ENCODE measurements around a stretch of chr13.

- RRBS, result no CpG with 5 or more reads among the region's 7 CpGs
Observed at GRCh38 chr13:35988541-35989171, 142.5 kb downstream of the DCLK1 start.

DNA sequence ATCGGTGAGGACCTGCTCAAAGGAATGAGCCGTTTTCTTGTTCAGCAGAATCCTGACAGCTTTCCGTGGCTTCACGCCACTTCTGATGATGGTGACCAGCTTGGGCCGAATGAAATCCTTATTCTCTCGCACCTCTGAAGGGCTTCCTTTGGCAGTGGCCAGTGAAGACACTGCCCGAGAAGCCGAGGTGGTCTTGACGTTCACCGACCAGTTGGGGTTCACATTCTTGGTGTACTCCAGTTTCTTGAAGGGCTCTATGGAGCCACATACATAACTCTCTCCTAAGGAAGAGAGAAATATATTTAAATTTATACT, 19.3 kb downstream of the DCLK1 start:
- RRBS, result no CpG with 5 or more reads among the region's 10 CpGs

DNA sequence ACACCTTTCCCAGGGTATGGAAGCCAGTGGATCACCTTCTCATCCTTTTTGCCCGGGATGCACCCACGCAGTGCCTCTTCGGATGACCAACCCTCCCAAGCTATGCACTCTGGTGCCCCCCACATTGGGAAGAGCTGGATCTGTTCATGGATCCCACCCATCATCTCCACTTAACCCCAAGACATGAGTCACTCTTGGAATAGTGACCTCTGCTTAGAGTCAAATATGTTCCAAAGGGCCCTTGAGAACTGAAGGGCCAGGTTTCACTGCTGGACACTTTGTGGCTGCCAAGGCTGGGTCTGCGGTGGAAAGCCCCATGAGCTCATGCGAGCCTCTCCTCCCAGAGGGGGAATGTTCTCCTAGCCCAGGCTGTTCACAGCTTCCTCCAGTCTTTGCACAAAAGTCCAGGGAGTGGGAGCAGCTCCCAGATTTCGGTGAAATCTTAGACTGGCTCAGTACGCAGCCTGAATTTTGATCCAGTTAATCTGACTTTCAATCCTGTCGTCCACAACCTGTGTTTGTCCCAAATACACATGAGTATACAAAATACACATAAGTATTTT, 693 bp upstream of the DCLK1 start:
- RRBS, result no CpG with 5 or more reads among the region's 8 CpGs

DNA sequence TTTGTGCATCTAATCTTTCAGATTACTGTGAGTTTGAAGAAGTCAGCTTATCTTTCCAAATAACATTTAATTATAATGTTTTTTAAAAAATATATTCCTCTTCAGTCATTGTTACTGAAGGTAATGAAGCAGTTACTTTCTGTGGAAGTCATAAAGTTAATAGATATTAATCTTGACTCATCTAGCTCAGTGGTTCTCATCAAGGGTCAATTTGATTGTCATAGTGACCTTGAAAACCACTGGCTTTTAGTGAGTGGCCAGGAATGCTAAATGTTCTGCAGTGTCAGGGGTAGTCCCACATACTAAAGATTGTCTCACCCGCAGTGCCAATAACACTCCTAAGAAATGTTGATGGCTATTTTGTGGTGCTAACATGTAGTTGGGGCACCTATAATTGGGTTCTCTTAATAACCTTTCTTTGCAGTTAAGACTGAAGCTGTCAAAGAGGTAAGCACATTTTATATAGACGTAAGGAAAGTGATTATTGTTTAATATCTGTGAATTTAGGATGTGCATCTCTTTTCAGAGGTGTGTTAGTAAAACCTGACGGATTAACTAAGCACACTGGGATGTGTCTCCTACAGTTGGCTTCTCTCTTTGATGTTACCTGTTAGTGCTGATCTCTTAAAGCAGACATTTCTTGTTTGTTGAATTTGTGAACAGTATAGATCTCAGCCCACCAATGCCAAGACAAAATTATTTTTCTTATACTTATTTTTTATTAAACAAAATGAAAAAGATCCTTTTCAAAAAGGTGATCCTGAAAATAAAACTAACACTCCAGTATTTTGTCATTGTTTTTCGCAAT, 9.1 kb downstream of the RFXAP start:
- RRBS, result no CpG with 5 or more reads among the region's 4 CpGs

DNA sequence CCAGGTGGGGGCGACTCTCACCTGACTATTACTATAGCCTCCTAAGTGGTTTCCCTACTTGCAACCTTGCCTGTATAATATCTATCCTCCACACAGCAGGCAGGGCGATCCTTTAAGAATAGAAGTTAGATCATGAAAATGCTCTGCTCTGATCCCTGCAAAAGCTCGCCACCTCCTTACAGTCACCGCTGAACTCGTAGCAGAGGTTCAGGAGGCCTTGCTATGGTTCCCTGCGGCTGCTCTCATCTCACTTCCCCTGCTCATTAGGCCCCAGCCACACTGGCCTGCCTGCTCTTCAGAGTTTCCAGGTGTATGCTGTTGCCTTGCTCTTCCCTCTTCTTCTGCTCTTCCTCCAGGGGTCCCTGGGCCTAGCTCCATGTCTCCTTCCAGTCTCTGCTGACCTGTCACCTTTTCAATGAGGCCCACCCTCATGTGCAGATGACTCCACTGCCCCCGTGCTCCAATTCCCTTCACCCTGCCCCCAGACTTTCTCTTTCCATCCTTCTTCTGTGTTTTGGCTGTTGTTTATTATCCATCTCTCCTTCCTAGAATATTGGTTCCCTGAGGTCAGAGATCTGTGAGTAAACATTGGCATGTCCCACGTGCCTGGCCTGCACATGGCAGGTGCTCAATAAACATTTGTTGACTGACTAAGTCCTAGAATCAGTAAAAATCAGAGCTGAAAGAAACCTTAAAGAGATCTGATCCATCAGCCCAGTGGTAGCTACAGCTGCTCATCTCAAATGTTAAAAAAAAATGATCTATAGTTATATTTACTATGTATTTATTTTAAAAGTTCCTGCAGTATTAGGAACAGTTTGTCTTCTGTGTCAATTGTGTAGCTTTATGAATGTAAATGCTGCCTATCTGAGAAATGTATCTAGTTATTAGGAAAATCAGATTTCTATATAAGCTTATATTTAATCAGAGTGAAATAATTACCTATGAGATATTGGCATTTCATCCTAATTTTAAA, 32.2 kb downstream of the RFXAP start:
- RRBS, result no CpG with 5 or more reads among the region's 8 CpGs

DNA sequence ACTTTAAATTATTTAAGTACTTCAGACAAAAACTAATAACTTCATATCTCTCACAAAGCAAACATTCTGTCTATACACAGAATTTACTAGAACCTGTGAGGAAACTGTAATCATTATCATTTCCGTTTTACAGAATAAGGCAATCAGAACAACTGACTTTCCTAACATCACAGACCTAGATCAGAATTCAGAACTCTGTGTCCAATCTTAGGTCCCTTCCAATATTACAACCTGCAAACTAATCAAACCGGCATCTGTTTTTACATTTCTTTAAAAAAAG, 1.0 kb downstream of the SUPT20H start:
- RRBS, result no CpG with 5 or more reads among the region's 2 CpGs

GRCh38 chr13:37580345-37580777, 18.2 kb downstream of the POSTN start:
- RRBS, result no CpG with 5 or more reads among the region's 9 CpGs

GRCh38 chr13:37886923-37887345, 17.4 kb upstream of the TRPC4 start:
- RRBS, result no CpG with 5 or more reads among the region's 4 CpGs

- RRBS, result no CpG with 5 or more reads among the region's 1 CpG
Observed at GRCh38 chr13:38421817-38422236, 72.2 kb downstream of the UFM1 start.

DNA sequence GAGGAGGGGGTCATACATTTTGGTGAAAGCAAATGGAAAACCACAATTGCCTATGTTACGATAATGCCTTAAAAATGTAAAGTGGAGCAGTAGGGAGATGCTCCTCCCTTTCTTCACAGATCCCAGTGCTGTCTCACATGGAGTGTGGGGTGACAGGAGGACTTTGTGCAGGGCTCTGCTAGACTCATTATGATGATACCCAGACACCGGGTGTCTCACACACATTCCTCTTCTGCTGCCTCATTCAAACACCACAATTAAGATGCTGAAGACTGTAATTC, 150.6 kb downstream of the LHFPL6 start:
- RRBS, result no CpG with 5 or more reads among the region's 2 CpGs

- RRBS, result no CpG with 5 or more reads among the region's 6 CpGs
Observed at GRCh38 chr13:39537096-39537447, 65.9 kb downstream of the LHFPL6 start.

- RRBS, result no CpG with 5 or more reads among the region's 31 CpGs
Observed at GRCh38 chr13:40172201-40172627, 494.2 kb downstream of the FOXO1 start.

DNA sequence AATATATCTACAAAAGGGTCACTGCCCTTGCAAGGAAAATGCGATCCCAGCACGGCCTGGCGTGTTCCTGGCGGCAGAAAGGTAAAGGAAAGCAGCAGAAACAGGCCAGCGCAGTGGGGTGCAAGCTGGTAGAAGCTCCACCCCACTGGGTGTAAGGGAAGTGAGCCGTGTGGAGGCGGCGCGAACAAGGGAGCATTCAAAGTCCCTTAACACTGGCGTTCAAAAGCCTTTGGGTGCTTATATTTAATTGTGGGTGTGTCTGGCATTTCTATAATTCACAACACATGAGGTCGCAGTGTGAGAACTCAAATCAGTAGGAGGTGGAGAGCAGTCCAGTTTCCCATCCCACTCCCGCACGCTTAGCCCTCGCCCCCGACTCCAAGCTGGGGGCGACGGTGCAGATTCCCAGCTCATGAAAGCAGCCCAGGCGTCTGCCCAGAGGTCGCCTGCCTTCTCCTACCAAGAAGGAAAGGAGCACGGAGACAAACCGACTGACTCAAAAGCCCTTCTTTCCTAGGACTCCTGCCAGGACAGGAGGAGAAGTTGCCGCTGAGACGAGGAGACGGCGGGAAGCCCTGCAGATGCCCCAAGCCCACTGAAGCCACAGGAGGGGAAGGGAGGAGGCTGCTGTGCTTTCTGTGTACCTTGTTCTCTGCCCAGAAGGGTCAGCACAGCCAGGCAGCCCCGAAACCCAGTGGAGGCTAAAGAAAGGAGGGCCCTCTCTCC, 478.3 kb downstream of the FOXO1 start:
- RRBS, result no CpG with 5 or more reads among the region's 26 CpGs

DNA sequence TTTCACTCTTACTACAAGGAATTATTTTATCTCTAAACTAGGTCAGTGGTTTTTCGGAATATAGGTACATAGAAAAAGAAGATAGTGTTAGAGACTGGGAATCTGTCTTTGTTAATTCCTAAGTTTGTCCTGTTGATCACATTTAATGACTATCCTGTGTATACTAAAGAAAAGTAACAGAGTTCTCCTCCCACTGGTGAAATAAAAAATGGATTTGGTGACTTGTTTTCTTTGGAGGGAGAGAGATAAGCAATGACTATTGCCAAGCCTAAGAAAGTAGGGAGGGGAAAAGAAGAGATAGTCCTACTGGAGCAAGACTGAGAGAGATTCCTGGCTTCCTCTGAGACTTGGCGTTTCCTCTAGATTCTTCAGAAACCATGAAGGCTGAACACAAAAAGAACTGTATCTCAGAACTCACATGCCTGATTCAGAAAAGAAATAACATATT, 406.6 kb downstream of the FOXO1 start:
- RRBS, result no CpG with 5 or more reads among the region's 2 CpGs

DNA sequence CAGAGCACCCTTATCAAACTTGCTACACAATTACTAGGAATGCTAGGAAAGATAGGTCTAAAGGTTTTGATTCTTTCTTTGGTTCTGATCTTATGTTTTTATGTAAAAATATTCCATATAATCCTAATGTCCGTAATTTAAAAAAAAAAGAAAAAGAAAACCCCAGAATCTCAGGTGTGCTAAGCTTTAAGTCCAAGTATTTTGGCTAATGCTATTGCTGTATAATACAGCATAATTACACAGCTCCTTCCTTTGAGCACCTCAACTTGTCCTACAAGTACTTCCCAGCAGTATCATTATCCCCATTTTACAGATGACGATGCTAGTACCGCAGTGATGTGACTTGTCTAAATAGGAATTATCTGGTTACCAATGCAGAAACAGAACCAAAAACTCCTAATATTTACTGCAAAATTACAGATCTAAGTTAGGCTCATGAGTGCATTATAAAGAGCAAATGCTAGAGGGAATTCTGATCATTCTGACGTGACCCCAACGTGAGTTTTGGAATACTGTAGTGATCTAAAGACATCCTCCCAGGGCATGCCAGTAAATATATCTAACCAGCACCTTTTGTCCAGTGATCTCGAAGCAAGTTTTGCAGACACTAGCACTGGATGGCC, 22.7 kb downstream of the FOXO1 start:
- RRBS, result no CpG with 5 or more reads among the region's 6 CpGs

- RRBS, result no CpG with 5 or more reads among the region's 4 CpGs
Observed at GRCh38 chr13:40644750-40645659, 21.4 kb downstream of the FOXO1 start.

- RRBS, result no CpG with 5 or more reads among the region's 6 CpGs
Observed at GRCh38 chr13:40647150-40647772, 19.2 kb downstream of the FOXO1 start.

DNA sequence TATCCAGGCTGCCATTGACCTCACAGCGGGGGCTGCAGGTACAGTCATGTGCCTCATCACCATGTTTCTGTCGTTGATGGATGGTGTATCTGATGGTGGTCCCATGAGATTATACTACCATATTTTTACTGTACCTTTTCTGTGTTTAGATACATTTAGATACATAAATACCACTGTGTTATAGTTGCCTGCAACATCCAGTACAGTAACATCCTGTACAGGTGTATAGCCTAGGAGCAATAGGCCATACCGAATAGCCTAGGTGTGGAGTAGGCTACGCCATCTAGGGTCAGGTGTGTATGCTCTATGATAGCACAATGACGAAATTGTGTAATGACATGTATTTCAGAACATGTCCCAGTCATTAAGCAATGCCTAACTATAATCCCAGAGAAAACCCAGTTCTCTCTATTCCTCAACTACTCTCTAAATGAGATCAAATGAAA, 3.9 kb downstream of the SLC25A15 start:
- RRBS, result no CpG with 5 or more reads among the region's 5 CpGs

- RRBS, result no CpG with 5 or more reads among the region's 8 CpGs
Observed at GRCh38 chr13:40917208-40918015, 101.7 kb downstream of the ELF1 start.